NALM6 (cell line): ENCODE results near the genes KDM4B and ZNRF4.

GRCh38 chr19:4445248-4445763 lies 12.3 kb downstream of the UBXN6 start:
- PRO-cap: no peak

DNA sequence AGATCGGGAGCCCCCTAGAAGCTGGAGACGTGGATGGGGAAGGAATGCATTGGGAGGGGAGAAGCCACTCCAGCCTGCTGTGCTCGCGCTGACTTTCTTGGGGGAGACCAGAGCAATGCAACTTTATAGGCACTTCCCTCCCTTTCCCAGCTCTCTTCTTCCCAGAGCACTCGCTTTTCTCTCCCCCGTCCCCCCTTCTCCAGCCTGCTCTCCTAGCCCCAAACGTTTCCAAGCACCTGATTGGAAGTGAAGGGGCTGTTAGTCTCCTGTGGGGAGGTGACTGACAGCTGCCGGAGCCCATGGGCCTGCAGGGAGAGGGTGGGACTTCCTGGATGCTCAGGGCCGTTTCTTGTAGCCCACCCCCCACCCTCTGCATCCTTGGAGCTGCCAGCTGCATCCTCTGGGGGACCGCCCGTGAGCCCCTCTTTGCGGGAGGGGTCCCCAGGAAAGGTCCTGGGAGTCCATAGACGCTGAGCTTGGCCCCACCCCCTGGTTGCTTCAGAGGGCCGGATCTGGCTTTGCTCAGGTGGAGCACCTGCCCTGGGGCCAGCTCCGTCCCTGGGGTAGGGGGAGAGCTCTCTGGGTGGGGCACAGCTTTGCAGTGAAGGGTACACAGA lies 2.5 kb downstream of the HDGFL2 start:
- PRO-cap: no peak

DNA sequence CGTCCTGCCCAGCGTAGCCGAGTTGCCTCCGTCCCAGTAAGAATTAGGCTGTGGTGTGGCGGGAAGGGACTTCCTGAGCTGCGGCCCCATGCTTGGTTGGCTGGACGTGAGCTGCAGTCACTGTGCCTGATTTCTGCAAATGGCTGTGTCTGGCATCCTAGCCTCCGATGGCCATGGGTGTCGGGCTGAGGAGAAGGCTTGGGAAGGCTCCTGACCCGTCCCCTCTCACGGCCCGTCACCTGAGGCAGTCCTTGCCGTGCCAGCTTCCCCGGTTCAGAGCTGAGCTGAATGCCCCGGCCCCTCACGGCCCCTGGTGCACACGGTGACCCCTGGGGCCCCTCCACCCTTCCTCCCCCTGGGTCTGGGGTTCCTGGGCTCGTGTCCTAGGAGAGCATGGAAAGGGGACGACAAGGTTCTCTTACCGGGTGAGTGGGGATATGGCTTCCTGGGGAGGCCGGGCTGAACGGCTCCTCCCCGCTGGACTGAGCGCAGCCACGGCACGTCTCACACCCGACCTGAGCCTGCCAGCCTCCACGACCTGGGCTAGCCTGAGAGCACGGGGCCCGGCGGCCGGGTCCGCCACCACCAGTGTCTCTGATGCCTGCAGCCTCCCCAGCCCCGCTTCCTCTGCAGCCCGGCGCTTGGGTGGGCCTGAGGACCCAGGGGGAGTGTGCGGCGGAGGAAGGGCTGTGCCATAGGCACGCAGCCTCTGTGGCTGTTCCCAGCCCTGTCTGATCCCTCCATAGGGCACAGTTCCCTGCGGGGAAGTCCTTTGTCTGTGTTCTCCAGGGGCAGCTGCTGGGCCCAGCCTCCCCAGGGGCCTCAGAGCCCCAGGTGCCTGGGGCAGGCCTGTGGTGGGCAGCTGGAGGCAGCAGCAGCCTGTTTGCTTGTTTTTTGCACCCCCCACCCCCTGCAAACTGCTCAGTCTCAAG lies 15.2 kb downstream of the PLIN4 start:
- PRO-cap: unidirectional peak, plus-strand start at position 507 of the sequence; bidirectional peak, plus-strand start at position 669 of the sequence, minus-strand start at position 629 of the sequence; unidirectional peak, minus-strand start at position 744 of the sequence

DNA sequence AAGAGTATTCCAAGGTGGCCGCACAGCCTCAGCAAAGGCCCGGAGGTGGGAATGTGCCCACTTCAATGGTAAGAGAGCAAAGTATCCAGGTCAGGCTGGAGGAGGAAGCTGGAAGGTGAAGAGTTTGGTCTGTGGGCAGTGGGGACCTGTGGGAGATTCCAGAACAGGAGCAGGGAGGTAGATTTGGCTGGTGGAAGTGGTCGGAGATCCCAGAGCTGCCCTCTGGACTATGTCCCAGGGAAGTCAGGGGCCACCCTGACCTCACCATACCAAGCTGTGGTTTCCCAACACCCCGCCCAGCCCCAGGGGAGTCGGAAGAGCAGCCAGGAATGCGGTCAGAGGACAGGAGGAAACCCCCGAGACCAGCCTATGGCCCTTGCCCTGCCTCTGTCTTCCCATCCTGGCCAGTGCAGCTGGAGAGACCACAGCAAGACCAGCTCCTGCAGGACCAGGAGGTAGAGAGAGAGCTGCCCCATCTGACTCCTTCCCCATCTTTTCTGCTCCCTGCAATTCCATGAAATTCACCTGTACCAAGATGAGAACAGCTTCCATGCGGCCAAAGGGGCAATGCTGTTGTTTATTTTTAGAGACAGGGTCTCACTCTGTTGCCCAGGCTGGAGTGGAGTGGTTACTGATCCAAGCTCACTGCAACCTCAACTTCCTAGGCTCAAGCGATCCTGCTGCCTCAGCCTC lies 3.3 kb upstream of the PLIN4 start:
- PRO-cap: no peak

DNA sequence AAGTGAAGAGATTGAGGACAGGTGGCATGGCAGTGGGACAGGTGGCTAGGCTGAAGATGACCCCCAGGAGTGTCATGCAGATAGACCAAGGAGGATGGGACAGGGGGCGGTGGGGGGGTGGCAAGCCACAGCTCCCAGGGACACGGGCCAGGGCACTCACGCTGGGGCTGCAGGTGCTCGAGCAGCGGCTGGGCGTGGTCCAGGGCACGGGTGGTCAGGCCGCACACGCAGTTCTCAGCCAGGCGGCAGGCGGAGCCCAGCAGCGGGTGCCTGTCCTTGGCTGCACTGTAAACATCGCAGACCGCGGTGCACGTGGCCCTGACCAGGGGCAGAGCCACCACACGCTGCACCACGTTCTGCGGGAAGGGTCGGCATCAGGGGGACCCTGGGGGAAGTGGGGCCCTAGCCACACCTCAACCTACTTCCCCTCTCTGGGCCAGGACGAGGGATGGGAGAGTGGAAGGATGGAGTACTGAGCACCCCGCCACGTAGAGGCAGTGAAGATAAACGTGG lies 3.5 kb downstream of the PLIN5 start:
- PRO-cap: no peak

GRCh38 chr19:4557085-4557801 lies 2.2 kb downstream of the SEMA6B start:
- PRO-cap: no peak

GRCh38 chr19:4722092-4722503 lies 1.5 kb downstream of the DPP9 start:
- PRO-cap: no peak

DNA sequence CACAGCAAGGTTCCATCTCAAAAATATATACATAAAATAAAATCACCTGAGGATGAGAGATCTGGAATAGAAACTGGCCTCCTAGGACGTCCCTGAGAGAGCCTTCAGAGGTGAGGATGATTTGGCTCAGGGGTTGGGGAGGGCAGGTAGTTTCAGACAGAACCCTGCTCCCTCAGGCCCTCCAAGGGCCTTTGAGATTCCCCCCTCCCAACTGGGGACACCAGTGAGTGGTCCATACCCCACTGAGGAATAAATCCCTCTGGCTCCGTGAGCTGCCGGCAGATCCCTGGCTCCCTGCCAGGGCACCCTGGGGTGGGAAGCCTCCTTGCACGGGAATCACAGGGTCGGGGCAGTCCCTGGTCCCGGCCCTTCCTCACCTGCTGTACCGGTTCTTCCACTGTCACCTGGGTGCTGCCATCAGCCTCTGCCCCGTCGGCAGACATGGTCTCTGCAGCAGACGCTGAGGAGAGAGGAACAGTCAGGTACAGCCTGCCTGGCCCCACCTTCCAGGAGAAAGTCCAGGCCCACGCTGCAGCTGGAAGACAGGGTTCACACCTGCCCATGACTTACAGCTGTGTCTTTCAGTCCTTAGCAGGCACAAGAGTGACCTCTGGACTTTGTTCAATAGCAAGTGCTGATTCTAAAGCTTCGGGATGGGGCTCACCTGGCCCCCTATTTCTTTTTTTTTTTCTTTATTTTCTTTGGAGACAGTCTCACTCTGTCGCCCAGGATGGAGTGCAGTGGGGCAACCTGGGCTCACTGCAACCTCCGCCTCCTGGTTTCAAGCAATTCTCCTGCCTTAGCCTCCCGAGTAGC lies 6.3 kb downstream of the PLIN3 start:
- PRO-cap: no peak

- PRO-cap: no peak
These were observed 18.3 kb upstream of the KDM4B start for GRCh38 chr19:4950534-4951184.

DNA sequence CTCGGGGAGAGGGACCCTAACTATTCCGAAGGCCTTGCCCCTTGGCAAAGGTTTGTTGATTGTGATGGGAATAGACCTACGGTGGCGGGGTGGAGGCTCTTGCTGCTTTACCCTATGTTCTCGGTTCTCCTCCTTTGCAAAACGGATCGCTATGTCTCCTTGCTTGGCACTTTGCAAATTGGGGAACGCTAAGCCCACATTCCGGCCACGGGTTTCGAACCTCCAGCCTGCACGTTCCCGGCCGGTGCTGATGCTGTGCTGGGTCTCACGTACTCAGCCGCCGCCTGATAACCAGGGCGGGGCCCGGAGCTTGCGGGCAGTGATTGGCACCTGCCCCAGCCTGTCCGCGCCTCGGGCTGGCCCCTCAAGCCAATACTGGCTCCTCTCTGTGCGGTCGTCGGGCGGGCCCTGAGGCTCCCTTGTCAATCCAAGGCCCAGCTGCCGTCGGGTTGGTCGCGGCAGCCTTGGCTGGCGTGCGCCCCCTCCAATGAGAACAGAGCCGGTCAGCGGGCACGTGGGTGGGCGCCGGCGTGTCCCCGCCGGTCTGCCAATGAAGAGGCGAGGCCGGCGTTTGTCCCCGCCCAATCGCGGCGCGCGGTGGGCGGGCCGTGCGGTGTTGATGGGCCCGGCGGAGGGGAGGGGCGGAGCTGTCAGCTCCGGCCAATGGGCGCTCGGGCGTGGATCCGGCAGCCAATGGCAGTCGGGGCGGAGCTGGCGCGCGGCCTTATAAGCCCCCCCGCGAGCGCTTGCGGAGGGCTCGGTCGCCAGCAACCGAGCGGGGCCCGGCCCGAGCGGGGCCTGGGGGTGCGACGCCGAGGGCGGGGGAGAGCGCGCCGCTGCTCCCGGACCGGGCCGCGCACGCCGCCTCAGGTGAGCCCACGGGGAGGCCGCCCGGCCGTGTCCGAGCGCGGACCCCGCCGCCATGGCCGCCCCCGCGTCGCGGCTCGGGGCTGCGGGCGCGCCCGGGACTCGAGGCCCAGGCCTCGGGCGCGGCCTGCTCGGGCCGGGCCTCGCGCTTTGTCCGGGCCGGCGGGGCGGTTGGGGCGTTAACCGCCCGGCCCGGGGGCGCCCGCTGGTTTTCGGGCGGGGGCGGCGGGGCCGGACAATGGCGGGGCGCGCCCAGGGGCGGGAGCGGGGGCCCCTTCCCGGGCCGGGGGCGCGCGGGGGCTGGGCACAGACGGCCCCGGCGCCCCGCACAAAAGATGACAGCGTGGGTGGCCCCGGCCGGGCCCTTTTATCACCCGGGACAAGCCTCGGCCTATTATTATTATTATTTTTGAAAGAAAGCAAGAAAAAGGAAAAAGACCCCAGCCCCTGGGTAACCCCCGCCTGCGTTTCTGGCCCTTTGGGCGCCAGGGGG lies at the start of gene KDM4B:
TSS of gene KDM4B (plus strand) at position 753 of the 1,360 bp plus-strand sequence.
- PRO-cap: unidirectional peak, plus-strand start at position 752 of the sequence

DNA sequence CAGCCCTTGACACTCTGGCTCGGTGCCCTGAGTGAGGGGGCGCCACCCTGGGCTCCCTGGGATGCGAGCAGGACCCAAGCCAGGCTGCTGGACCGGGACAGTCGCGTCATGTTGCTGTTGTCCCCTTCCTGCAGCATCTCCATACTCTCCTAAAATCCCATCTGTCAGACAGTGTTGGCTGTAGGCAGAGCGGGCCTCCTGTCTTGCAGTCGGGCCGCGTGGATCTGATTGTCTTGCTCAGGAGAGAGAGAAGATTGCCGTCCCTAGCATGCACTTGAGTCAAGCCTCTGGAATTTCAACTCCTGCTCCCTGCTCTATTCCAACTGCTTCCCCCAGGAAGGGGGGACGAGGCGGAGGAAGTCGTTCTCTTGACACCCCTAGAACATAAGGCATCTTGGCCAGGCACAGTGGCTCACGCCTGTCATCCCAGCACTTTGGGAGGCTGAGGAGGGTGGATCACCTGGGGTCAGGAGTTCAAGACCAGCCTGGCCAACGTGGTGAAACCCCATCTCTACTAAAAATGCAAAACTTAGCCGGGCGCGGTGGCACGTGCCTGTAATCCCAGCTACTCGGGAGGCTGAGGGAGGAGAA lies 9.0 kb downstream of the KDM4B start:
- PRO-cap: no peak

- PRO-cap: no peak
These were observed 36.9 kb downstream of the KDM4B start for GRCh38 chr19:5005750-5006358.

DNA sequence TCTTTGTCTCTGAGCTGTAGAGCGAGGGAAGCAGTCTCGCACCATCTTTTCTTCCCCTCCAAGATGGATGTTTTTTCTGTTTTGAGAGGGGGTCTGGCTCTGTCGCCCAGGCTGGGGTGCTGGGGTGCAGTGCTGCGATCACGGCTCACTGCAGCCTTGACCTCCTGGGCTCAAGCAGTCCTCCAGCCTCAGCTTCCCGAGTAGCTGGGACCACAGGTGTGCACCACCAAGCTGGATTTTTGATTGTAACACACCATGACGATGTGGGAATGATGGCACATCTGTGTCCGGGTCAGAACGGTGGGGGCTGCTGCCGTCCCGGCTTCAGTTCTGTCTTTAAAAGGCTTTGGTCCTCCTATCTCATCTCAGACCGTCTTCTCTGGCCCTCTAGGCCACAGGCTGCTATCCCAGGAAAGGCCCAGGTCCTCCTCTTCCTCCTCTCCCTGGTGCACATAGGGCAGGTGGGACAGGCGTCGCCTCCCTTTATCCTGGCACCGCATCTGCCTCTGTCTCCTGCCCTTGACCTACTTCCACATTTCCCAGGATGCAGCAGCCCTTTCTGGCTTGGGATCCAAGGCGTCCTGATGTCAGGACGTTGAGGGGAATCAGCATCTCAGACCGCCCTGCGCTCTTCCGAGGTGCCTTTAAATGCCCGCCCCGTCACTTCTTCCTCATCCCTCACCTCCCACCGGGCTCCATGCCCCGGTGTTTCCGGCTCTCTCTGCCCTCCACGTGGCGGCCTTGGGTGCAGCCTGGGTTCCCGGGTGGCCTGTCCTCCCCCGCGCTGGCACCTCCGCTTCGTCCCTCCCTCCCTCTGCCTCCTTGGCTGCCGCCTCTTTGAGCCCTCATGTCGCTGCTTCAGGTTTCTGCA lies 66.1 kb downstream of the KDM4B start:
- PRO-cap: no peak

DNA sequence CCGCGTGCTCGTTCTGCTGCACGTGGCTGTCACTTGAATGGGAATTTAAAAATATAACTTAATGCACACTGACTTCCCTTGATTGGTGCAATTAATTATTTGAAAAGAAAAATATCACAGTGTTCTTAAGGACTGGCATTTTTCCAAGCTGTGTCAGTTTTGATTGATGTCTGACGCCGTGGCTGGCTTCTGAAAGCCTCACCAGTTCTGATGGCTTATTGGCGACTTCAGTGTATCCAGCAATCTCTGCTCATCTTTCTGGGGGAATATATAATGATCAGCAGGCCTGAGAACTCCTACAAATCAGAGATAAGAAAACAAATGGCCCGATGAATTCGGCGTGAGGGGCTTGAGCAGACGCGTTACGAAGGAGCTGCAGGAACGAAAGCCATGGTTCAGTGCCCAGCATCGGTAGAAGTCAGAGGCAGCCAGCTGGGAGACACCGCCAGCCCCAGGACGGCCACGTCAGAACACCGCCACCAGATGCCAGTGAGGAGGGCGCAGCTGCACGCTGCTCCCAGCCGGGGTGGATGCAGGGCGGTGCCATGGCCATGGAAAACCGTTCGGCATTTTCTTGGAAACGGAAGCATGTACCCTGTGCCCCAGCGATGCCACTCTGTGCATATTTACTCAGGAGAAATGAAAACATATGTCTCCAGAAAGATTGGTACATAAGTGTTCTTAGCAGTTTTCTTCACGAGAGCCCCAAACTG lies 111.3 kb downstream of the KDM4B start:
- PRO-cap: no peak

- PRO-cap: no peak
These were observed 119.7 kb downstream of the KDM4B start for GRCh38 chr19:5088512-5089198.

GRCh38 chr19:5101726-5102124 lies 132.8 kb downstream of the KDM4B start:
- PRO-cap: no peak

DNA sequence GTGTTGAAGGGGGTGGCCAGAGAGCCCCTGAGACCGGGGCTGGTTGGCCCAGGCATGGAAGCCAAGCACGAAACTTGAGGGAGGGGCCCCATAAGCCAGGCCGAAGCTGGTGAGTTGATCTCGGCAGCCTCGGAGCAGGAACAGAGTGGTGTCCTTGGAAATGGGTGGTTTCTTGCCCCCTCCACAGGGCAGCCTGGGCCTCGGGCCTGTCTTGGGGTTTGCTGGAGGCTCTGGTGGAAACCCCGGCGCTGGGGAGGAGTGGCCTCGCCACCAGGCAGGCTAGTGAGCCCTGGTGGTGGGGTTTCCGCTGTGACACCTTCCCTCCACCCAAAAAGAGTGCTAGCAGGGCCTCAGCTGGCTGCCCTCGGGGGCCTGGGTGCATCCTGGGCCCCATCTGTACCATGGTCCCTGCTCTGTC lies 157.9 kb downstream of the KDM4B start:
- PRO-cap: no peak

DNA sequence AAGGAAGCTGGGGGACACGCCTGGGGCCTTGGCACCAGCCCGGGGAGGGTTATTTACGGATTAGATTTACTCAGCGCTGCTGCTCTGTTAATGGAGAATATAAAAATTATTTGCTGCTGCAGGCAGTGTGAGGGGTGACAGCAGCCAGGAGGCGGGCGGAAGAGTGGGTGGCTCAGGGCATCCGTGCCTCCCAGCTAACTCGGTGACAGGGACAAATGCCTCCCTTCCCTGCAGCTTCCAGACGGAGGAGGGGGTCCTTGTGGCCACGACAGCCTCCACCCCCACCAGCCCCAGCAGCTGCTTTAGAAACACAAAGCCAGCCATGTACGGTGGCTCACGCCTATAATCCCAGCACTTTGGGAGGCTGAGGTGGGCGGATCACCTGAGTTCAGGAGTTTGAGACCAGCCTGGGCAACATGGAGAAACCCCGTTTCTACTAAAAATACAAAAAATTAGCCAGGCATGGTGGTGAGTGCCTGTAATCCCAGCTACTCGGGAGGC lies 184.0 kb downstream of the PTPRS start:
- PRO-cap: no peak

DNA sequence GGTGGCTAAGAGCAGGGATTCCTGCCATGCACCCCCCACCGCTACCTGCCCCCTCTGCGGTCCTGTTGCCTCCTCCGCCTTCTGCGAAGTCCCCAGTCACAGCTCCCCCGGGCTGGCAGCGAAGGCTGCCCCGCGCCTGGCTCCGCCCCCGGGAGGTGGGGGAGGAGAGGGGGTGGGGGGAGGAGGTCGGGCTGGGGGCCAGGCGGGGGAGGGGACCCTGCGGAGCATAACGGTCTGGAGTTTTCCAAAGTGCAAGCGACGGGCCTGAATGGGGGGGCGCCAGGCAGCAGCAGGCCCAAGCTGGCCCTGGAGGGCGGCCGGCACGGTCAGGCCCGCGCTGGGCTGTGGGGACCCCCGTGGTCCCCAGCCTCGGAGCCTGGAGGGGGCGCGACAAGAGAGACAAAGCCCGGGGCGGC lies 47.9 kb downstream of the PTPRS start:
- PRO-cap: bidirectional peak, plus-strand start at position 227 of the sequence, minus-strand start at position 85 of the sequence

GRCh38 chr19:5455245-5455715 lies at the start of gene ZNRF4:
Gene ZNRF4, plus strand, starts transcription at chr19:5455417.
- PRO-cap: no peak